Ureter (tissue), 1 donor: ENCODE results near the genes C6orf89, TBC1D22B and CMTR1.

DNA sequence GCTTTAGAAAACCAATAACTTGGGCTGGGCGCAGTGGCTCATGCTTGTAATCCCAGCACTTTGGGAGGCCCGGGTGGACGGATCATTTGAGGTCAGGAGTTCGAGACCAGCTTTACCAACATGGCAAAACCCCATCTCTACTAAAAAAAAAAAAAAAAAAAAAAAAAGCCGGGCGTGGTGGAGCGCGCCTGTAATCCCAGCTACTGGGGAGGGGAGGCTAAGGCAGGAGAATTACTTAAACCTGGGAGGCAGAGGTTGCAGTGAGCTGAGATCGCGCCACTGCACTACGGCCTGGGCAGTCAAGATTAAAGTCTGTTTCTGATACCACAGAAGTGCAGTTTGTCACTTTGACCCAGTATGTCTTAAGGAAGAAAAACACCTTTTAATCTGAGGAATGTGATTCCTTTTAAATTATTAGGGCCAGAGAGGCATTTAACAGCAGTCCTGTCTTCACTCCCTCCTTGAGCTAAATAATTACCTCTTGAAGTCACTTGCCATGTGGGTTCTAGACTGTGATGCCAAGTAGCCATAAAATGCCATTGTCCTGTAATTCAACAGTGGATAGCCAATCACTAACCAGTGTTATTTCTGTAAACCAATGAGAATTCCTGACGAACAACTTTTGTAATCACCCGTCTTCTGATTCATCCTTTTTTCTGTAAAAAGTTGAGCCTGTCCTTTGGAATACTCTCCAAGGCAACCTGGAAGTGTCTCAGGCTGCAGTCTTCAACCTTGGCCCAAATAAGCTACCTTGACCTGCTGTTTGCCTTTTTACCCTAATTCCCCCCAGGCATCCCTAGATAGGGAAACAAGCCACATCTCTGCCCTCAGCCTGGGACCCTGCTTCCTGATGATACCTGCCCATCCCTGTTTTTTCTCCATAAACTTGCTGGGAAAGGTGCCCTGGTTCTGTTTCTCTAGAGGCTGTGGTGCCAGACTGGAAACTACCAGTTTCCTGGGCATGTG is 16.3 kb downstream of the SRSF3 start:
- PRO-cap, result no peak

- PRO-cap, result no peak
Measured at GRCh38 chr6:36612943-36613513, 18.9 kb downstream of the SRSF3 start.

DNA sequence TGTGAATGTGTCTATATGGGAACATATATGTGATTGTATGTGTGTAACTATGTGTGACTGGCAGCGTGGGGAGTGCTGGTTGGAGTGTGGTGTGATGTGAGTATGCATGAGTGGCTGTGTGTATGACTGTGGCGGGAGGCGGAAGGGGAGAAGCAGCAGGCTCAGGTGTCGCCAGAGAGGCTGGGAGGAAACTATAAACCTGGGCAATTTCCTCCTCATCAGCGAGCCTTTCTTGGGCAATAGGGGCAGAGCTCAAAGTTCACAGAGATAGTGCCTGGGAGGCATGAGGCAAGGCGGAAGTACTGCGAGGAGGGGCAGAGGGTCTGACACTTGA is 29.8 kb downstream of the SRSF3 start:
- PRO-cap, result no peak

- PRO-cap, result no peak
Measured at GRCh38 chr6:36688650-36689159, 8.9 kb upstream of the RAB44 start.

DNA sequence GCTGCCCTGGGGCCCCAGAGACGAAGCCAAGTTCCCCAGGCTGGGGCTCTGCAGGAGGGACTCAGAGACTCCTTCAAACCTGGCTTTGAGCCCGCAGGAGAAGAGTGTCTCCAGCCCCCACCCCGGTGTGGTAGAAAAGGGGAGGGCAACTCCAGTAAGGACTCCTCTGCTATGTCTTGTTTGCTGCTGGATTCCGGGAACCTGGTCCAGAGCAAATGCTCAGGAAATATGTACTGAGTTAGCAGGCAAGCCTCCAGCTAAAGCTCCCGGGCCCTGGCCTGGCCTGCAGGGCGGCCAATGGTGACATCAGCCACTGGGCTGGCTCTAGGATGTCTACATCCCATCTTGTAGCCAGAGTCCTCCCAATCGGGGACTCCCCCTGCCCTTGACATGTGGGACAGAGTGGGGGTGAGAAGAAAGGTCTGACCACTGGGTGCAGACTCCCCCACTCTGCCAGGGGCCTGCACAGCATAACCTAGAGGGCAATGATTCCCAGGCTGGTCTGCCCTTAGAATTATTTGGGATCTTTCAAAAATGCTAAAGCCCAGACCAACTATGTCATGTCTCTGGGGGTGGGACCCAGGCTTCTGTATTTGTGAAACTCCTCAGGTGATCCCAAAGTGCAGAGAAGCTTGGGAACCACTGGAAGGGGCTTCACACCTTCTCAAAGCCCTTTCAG is 38.1 kb downstream of the RAB44 start:
- PRO-cap, result no peak

- PRO-cap, result no peak
Measured at GRCh38 chr6:36786039-36786533, 53.2 kb downstream of the CPNE5 start.

- PRO-cap, result bidirectional peak, plus-strand start at chr6:36885989, minus-strand start at chr6:36885791
Measured at GRCh38 chr6:36885513-36886599, at the start of gene C6orf89. Gene C6orf89, plus strand, starts transcription at chr6:36885952.

GRCh38 chr6:36912559-36913106 is 26.9 kb downstream of the C6orf89 start:
- PRO-cap, result no peak

DNA sequence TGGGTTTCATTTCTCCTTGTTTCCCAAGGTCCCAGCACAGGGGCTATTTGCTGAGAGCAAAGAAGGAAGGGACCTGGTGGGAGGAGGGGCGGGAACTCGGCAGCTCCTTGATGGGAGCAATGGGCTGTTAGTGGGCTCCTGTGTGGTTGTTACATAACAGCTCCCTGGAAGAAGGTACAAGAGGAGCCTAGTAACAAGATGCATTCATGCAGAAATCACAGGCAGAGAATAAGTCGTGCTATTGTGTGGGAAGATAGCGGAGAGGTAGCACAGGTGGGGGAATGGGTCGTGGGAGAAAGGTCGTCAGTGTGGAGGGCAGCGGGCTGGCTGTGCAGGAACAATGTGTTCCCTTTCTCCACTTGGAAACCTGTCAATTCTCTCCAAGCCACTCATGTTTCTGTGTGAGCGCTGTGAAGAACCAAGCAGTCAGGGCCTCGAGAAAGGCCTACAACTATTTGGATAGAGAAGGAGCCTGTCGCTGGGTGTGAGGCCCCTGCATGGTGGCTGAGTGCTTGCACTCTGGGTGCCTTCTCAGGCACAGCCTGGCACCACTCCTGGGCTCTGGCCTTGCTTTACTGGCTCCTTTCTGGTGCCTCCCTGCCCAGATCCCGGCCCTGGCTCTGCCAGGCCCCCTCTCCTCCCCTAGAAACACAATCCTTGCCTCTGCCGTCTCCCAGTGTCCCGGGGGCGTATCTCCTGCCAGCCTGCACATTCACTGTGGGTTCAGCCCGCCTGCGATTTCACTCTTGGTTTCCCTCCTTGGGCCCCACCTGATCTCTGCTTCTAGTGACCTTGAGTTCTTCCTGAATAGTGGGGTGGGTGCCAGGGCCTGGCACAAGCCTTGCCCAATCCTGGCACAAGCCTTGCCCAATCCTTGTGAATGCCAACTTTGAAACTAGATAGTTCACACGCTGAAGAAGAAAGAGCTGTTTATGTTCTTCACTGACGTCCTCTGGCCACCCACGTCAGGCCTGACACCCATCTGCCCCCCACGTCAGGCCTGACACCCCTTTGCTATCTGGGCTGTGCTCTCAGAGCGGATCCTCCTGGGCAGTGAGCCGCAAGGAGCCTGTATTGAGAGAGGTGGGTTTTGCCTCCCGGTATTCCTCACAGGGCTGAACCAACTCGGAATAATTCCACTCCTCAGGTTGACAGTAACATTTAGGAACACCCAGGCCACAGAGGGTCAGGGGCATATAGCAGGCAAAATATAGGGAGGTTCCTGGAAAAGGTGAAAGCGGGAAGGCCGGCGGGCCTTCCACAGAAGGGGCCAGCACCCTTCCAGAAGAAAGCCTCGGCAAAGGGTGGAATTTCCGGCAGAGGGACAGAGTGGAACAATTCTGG is 7.2 kb upstream of the FGD2 start:
- PRO-cap, result no peak

DNA sequence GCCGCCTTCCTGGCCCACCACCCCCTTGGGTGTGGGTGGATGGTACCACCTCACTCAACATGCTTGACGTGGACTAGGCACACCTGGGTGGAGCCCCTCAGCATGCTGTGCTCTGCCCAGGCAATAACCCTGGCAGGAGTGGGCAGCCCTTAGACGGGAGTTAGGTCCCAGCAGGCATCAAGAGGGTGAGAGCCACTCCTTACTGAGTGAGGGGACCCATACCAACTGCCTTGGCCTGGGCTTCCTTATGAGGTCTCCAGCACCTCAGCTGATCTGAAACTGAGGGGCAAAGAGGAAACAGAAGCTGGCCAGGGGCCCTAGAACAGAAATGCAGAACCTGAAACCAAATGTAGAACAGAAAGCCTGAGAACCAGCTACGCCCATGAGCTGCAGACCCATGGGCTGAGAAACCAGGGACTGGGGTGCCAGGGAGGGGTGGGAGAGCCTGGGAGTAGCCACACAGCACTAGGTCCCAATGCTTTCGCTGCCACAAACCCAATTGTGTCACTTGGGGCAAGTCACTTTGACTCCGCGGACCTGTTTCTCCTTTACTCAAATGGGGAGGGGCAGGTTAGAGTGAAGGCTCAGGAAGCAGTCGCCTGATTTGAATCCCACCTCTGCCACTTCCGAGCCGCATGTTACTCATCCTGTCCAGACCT is 2.1 kb downstream of the FGD2 start:
- PRO-cap, result unidirectional peak, plus-strand start at position 428 of the sequence

DNA sequence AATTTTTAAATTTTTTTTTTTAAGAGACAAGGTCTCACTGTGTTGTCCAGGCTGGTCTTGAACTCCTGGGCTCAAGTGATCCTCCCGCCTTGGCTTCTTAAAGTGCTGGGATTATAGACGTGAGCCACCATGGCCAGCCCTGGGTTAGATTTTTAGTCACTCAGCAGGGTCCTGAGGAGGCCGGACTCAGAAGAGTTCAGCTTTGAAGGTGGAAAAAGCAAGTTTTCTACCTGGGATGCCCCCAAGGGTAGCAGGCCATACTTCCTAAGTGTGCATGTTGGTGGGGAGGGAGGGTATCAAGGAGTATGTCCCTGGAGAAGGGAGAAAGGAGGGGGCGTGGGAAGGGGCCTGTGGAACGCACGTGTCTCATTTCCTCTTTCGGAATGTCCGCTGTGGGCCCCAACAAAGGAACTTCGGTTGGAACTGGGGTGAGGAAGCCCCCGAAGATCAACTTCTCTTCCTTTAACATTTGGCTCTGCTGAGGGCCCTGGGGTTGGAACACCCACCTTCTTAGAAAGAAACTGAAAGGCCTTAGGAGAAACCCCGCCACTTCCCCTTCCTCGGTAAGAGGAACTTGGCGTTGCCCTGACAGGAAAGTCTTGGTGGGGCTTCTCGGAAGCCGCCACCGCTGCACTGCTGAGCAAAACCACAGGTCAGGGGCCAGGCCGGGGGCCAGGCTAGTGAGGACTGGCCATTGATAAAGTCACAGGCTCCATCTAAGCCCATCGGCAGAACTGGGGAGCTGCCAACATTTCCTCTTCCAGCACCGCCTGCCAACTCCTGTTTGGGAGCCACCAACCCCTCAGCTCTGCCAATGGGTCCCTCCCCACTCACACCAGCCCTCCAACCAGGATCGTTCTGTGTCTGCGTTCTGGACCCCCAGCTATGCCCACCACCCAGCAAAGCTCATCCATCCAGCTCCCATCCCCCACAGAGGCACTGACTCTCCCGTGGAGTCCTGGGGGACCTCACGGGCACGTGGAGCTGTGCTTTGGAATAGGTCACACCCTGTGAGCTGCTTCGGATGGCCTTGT is 44.6 kb downstream of the FGD2 start:
- PRO-cap, result no peak

- PRO-cap, result no peak
Measured at GRCh38 chr6:37107049-37107521, 62.9 kb upstream of the PIM1 start.

DNA sequence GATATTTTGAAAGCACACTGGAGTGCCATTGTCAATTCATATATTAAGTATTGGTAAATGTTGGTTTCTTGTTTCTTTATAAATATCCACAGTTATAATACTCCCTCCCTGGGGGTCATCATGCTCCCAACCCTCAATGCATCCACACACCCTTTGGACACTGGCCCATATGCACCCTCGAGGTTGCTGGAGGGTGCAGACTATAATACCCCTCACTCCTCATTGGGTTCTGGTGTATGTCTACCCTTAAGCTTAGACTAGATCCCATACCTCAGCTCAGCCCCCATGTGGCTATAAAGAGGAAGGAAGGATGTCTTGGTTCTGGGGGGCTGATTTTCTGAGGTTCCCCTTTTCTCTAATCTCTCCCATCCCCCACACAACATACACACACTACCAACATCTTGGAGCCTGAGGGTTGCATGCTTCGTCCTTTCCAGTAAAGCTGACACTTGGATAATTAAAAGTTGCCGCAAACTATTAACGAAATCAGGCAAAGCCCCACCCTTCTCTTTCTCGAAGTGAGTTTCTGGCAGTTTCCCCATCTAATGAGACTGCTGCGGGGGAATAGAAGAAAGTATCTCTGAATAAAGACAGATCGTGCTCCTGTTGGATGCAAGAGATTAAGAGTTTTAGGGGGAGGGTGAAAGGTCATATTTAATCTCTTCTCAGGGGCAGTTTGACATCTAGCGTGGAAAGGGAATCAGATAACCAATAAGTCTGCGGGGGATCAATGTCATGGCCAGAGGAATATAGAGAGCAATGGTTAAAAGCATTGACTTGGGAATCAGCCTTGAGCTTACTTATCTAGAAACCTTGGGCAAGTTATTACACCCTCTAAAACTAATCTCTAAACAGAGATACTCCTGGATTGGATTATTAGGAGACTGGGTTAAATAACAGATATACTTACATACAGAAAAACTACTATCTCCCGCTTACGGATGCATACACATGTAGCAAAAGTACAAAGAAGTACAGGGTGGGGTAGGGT is 7.5 kb downstream of the PIM1 start:
- PRO-cap, result no peak

GRCh38 chr6:37257202-37258299 is at the start of gene TBC1D22B:
Gene TBC1D22B, plus strand, starts transcription at chr6:37257772.
- PRO-cap, result bidirectional peak, plus-strand start at chr6:37257772, minus-strand start at chr6:37257574

DNA sequence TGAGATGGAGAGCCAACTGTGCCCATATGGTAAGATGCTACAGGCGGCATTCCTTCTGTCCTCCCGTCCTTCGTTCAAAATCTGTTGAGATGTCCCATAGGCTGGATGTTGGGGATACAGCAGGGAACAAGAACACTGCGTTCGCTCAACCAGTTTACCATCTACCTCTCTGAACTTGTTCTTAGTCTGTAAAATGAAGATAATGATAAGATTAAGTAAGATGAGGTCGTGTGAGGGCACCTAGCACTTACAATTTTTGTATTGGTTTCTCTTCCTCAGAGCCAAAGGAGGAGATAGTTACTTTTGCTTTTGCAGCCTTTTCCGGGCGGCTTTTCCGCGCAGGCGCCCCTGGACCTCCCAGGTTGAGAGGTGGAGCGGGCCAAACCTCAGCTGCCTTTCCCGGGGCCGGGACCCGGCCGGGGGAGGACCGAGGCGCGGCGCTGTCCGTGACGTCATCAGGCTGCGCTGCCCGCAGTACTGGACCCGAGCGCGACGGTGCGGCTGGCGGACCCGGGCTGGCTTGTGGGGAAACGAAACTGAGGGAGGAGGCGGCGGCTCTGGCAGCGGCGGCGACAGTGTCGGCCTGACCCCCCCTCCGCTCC is at the start of gene CMTR1:
CMTR1 (plus strand) TSS at position 472 of the 602 bp plus-strand sequence.
- PRO-cap, result bidirectional peak, plus-strand start at position 477 of the sequence, minus-strand start at position 357 of the sequence

- PRO-cap, result no peak
Measured at GRCh38 chr6:37433352-37434490, 700 bp downstream of the CMTR1 start.

- PRO-cap, result no peak
Measured at GRCh38 chr6:37481963-37482730, 17.5 kb downstream of the CCDC167 start.

DNA sequence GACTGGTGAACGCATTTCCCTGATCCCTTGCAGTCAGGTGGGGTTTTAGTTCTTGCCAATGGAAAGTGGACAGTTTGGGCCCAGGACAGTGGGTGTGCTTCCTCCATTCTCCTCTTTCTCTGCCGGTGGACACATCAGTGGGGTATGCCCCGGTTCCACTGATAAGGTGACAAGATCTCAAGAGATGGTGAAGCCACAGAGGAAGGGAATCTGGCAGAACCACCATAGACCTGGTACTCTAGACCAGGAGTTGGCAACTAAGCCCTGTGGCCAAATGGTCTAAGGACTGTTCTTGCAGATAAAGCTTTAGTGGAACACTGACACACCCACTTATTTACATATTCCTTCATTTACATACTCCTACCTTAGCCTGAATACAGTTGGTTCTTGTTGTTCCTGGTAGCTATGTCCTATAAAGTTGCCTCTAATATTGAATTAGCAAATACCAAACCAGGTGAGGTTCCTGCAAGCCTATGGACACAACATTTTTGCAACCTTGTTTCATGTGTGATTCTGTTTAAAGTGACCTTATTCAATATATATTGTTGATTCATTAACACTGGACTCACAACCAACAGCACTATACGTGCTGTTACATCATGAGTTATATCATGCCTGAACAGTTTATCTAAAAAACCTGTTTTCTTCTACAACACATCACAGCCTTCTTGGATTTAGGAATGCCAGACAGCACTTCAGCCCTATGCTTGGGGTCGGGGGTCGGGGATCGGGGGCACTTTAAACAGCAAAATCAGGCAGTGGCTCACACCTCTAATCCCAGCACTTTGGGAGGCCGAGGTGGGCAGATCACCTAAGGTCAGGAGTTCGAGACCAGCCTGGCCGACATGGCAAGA is 2.6 kb downstream of the CCDC167 start:
- PRO-cap, result no peak

- PRO-cap, result no peak
Measured at GRCh38 chr6:37822916-37823708, 3.6 kb downstream of the ZFAND3 start.

DNA sequence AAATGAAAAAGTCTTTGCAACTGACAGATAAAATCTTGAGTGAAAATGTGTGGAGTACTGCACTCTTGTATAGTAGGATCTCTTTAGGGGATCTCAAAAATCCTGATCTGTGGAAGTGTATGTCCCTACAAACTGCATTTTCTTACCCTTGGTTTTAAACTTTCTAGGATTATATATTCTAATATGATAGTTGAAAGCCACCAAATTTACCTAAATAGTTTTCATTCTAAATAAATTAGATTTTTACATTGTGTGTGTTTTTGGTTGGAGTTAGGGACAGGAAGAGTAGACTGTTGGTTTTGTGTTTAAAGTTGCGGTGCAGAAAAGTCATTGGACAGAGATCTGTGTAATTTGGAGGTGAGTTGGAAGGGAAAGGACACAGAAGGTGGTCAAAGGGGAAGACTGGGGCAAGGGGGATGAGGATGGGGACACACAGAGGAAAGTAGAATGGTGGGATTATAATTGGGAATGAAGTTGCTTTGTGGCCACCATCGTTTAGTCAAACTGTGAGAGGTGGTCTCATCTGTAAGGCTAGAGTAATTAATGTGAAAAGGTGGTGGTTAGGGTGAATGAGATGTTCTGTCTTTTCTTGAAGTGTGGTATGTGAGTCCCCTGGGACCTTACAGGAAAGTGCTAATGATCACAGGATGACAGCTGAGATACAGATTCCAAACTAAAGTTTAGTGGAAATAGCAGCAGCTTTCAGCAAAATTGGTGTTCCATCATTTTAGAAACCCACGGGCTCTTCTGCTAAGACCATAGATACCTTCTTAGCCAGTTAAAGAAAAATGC is 10.5 kb downstream of the ZFAND3 start:
- PRO-cap, result no peak